AG04450 (cell line): Measurements from ENCODE around the genes CFAP69 and MTERF1.

DNA sequence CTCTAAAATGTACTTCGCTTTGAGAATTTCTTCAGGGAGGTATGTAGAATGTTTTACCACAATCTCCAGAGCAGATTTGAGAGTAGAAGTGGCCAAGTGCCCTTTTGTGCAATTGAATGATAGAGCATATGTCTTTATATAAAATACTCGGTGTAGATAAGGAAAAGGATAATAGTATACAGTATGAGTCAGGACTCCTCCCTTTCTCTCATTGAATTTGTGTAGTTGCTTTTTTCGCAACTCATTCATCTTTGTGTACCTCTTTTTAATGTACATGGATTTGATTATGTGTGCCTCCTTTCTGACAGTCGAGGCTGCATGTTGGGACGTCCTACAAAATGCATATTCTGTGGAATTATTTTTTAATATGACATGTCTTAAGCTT, 1.1 kb downstream of the DMTF1 start:
- CAGE, long polyA plus RNA = no peak
- RRBS = no CpG with 5 or more reads among the region's 5 CpGs

DNA sequence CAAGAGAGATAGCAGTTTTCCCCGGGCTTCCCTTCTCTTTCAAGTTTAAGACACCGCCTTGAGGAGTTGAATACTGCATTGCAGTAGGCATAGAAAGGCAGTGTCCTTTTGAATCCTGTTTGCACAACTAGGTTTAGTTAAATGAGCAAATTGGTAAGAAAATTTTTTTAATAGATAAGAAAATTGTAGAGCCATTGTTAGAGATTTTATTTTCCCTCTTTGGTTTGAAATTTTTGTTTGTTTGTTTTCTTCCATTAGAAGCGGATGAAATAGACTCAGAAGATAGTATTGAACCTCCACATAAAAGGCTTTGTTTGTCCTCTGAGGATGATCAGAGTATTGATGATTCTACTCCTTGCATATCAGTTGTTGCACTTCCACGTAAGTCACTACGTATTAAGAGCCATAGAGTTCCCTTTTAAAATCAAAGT, 14.0 kb downstream of the DMTF1 start:
- CAGE, long polyA plus RNA = no peak
- RRBS = no CpG with 5 or more reads among the region's 5 CpGs

- CAGE, long polyA plus RNA = no peak
- RRBS = no CpG with 5 or more reads among the region's 6 CpGs
These were observed 27.1 kb downstream of the DMTF1 start for GRCh38 chr7:87179341-87179826.

- CAGE, long polyA plus RNA = no peak
- RRBS = 40% methylated on average over 1 of the region's 10 CpGs
These were observed 1.4 kb downstream of the ABCB1 start for GRCh38 chr7:87599181-87599773.

GRCh38 chr7:90173291-90173610, 19.0 kb downstream of the STEAP1 start:
- CAGE, long polyA plus RNA = no peak

DNA sequence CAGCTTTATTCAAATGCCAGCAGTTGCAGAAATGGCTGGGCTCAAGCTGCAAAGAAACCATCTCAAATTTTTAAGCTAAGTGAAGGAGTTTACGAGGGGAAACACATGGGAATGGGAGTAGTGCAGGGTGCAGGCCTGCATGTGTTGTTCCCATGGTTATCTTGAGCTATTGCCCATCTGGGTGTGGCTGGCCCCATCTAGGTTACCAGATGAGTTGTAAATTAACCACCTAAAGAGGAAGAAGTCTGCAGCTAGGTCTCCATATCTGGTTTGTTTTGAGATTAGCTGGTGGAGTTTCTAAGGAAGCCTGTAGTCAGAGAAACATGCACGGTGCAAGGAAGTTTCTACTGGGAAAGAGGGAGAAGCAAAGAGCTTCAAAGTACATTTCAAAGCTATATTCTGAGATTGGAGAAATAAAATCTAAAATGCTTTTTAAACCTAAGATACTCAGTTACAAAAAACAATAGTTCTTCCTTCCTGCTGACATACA, 23.2 kb upstream of the STEAP2 start:
- CAGE, long polyA plus RNA = no peak
- RRBS = no CpG with 5 or more reads among the region's 2 CpGs

DNA sequence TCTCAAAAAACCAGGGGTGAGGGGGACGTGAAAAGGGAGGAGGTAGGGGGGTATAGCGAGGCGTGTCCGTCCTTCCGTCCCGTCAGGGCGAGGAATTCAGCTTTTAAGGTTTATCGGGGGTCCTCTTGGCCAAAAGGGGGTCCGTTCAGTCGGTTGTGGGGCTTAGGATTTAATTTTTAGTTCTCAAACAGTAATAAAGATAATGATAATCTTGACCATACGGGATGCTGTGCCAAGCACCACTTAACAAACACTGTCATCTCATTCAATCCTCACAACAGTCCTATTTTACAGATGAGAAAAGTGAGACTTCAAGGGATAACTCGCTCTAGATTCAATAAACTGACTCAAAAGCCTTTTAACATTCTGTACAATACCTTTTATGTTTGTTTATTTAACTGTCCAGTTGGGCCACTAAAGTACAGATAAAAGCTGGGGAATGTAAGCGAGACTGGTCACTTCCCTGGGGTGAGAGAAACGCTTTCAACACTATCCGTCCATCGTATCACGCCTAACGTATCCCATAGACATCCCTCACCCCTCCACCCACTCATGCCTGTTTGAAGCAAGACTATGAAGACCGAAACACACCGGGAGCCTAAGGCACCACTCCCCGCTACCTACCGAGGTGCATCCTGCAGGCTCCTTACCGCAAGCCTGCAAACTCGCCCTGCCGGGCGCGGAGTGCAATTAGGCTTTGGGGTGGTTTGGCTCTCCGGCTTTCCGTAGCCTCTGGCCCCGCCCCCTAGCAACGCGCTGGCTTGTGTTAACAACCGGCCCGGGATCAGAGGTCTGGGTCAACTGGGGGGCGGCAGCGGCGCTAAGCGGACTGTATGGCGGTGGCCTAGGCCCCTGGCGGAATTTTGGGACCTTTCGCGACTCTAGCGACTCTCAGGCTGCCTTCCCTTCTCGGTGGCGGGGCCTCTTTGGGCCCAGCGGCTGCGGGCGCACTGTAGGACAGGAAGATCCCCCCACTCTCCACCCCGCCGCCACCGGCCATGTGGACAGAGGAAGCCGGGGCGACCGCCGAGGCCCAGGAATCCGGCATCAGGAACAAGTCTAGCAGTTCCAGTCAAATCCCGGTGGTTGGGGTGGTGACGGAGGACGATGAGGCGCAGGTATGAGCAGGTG, at the start of gene CFAP69:
CFAP69 (plus strand) TSS at position 748 of the 1,131 bp plus-strand sequence.
- CAGE, long polyA plus RNA = no peak
- RRBS = 1% methylated on average over 12 of the region's 60 CpGs

GRCh38 chr7:90621169-90621635, 25.1 kb downstream of the CDK14 start:
- CAGE, long polyA plus RNA = no peak
- RRBS = no CpG with 5 or more reads among the region's 2 CpGs

DNA sequence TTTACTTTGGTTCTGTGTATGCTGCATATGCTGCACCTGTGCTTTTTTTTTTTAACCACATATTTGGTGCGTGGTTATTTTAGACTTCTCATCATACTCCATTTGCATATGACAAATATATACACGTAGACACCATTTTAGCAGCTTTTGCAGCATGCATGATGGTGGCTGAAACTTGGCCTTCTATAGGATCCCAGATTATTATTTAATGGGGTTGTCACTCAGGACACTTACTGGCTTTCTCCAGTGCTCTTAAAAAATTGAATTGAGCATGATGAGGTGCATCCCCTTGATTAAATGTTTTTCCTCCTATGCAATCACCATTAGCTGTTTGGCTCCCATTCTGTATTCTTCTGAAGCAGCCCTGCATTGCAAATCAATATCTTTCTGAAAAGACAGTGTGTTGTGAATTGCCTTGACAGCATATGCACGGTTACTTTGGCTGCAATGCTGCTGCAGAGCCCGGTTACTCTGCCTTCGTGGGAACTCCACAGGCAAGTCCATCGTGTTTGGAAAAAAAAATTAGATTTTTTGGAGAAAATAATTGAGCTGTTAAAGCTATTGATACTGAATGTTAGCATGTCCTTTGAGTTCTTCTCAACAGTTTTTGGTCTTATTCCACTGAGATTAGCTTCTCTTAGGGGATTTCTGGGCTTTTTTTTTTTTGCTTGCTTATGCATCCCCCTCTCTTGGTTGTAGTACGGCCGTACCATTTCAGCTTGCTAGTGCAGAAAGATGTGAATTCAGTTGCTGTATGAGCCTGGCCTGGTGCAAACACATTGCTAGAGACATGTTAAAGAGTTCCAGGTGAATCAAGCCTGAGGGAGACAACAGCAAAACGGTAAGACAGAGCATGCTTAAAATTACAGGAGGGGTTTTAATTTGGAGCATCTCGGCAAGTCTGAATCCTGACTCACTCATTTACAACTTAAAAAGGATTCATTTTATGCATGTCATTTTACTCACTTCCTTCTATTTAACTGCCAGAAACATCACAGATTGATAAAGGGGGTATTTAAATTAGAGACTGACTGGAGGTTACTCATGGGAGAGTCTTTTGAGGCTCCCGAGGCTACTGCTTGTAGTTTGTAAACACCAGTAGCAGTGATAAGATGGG, 113.4 kb downstream of the CDK14 start:
- CAGE, long polyA plus RNA = no peak
- RRBS = no CpG with 5 or more reads among the region's 11 CpGs

- CAGE, long polyA plus RNA = no peak
- RRBS = no CpG with 5 or more reads among the region's 4 CpGs
These were observed 181.0 kb downstream of the CDK14 start for GRCh38 chr7:90777101-90777580.

GRCh38 chr7:91565770-91566242, 301.6 kb downstream of the FZD1 start:
- CAGE, long polyA plus RNA = no peak
- RRBS = no CpG with 5 or more reads among the region's 10 CpGs

DNA sequence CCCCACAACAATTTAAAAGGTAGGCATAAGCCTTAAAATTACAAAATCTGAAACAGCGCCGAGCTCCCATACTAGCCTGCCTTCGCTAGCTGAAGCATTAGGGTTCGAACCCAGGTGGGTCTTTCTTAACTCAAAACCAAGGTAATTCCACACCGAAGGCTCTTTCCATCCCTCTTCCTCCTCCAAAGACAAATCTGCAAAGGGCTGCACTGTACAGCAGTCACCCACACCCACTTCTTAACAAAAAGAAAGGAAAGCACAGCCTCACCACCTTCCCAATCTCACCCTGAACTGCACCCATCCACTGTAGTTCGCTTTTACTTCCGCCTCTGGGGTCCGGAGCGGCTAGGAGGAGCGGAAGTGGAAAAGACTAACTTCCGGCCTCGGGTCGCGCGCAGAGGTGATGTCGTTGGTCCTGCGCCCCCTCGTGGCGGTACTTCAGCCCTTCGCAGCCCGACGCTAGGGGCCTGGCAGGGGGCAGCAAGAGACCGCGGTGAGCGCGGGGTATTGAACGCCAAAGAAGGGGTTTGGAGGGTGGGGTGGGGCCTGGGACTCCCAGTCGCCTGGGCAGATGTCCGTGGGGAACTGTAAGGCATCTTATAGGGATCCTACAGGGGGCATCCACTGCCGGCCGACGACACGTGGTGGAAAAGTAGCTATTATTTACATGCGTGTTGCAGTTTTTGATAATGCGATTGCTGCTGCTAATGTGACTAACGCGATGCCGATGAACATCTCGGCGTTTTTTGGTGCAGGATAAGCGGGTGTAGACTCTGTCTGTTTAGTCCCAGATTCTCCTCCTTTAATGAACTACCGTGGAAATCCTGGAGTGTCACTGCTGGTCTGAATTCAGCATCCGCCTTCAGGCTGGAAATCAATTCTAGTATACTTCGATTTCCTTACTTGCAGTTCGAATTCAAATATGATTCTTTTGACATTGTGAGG, at the start of gene MTERF1:
MTERF1 (minus strand) TSS at position 331 of the 945 bp plus-strand sequence.
- CAGE, long polyA plus RNA = start-site peak on the minus strand centred at position 313 of the sequence, 39 bp wide, 702 and 700 reads in 2 replicates
- RRBS = 0% methylated on average over 3 of the region's 45 CpGs

GRCh38 chr7:91941705-91941850, 916 bp downstream of the AKAP9 start:
- CAGE, long polyA plus RNA = no peak
- RRBS = no CpG with 5 or more reads among the region's 2 CpGs

GRCh38 chr7:92226382-92227037, 19.2 kb downstream of the KRIT1 start:
- CAGE, long polyA plus RNA = no peak
- RRBS = no CpG with 5 or more reads among the region's 4 CpGs

GRCh38 chr7:92245175-92245780, 436 bp downstream of the KRIT1 start:
- CAGE, long polyA plus RNA = no peak
- RRBS = no CpG with 5 or more reads among the region's 27 CpGs

DNA sequence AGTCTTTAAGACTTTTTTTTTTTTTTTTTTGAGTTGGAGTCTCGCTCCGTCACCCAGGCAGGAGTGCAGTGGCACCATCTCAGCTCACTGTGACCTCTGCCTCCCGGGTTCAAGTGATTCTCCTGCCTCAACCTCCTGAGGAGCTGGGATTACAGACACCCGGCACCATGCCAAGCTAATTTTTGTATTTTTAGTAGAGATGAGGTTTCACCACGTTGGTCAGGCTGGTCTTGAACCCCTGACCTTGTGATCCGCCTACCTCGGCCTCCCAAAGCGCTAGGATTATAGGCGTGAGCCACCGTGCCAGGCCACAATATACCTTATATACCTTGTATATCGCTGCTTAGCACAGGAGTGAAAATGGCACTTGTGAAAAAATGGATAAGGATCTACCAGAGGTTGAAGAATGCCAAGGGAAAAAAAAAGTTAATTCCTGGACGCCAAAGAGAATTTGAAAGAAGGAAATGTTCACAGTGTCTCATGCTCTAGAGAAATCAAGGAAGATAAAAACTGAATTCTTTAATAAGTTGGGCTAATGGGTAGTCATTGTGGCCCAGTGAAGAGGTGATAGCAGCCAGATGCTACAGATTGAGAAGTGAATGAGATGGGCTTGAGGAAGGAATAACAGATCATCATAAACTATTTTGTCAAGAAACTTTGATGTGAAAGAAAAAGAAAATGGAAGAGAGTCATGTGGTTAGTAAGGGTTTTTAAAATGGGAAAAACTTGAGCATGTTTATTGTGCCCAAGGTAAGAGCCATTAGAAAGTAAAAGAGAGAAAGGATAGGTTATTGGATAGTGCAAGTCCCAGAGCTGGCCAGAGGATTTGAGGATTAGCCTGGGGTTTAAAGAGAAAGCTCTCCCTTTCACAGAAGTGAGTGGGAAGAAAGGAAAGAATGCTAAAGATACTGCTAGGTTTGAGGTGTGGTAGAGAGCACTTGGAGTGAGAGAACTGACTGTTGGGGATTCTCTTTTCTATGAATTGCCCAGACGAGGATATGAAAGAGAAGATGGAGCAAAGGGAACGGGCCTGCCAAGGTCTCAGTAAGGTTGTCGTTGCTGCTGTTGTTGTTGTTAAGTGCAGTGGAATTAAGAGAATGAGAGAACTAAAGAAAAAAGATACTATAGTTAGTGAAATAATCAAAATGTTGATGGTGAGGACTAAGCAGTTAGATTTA, 98.5 kb upstream of the GATAD1 start:
- CAGE, long polyA plus RNA = no peak
- RRBS = no CpG with 5 or more reads among the region's 15 CpGs

- CAGE, long polyA plus RNA = no peak
- RRBS = no CpG with 5 or more reads among the region's 5 CpGs
These were observed 82.5 kb upstream of the GATAD1 start for GRCh38 chr7:92364505-92365525.

DNA sequence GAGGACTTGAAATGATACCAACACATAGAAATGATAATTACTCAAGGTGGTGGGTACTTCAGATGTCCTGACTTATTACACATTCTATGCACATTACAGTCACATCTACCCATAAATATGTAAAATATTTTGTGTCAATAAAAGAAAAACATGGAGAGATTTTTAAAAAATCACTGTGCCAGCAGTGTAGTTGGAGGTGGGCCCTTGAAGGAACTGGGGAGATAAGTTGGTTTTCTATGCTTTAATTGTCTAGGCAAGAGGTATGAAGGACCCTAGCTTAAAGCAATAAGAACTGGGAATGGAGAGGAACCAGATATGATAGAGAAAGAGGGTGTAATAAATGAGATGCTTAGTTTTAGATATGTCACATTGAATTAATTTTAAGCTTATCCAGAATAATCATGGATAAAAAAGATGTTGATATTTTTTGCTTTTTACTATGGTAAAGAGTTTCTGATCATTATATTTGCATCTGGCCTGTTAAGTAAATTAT, 76.6 kb upstream of the GATAD1 start:
- CAGE, long polyA plus RNA = no peak

- CAGE, long polyA plus RNA = no peak
- RRBS = no CpG with 5 or more reads among the region's 20 CpGs
These were observed 22.9 kb upstream of the GATAD1 start for GRCh38 chr7:92424280-92424845.

GRCh38 chr7:92474266-92474465, 3.6 kb downstream of the ERVW-1 start:
- CAGE, long polyA plus RNA = no peak
- RRBS = no CpG with 5 or more reads among the region's 2 CpGs